ENCODE measurements around a stretch of chr9.

GRCh38 chr9:138022859-138023221 lies 145.3 kb downstream of the CACNA1B start:
- PRO-cap, result no peak
- RAMPAGE, long total RNA, 4 experiments, result no peak in any of the 4 experiments

Data from omental fat pad (tissue), 4 donors.